Right lobe of liver (tissue), 4 donors: ENCODE measurements around a stretch of chr3.

GRCh38 chr3:186893119-186893873 lies 37.0 kb upstream of the ST6GAL1 start:
- PRO-cap, 4 experiments = no peak in any of the 4 experiments
- RAMPAGE, long total RNA, 2 experiments = no peak in any of the 2 experiments

GRCh38 chr3:186931155-186932183 lies 1.1 kb downstream of the ST6GAL1 start:
- PRO-cap, 4 experiments = peak in 4 of 4 experiments; most common plus-strand start chr3:186932040 (in 3); most common minus-strand start chr3:186931283 (in 3)
- RAMPAGE, long total RNA, 2 experiments = no peak in any of the 2 experiments

DNA sequence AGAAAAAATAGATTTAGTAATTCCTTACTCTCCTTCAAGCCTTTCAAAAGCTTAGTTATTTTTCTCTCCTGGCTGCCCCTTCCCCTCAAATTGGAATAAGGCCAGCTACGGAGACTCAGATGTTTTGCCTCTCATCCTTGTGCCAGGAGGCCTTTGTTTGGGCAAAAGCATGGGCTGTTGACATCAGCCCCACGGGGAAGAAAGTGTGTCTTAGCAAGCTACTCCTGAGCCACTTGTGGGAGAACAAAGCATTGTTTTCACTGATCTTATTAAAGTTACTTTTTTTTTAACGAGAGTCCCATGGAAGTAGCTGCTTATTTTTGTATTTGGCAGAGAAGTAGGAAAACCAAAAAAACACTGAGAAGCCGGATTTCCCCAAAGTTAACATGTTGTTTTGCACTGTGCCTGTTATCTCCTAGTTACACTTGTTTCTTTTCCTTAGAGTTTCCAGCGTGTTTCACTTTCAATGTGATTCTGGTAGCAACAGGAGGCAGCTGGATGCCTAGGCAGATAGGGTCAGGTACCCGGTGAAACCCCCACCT lies 2.2 kb downstream of the ST6GAL1 start:
- PRO-cap, 4 experiments = peak in 3 of 4 experiments; most common plus-strand start position 460 of the sequence (in 2); most common minus-strand start position 235 of the sequence (in 3)
- RAMPAGE, long total RNA, 2 experiments = no peak in any of the 2 experiments

GRCh38 chr3:187078570-187079086 lies 60.7 kb downstream of the RPL39L start:
- PRO-cap, 4 experiments = no peak in any of the 4 experiments
- RAMPAGE, long total RNA, 2 experiments = no peak in any of the 2 experiments

- PRO-cap, 4 experiments = peak in 3 of 4 experiments; most common plus-strand start chr3:187290727 (in 3); most common minus-strand start chr3:187290596 (in 1)
- RAMPAGE, long total RNA, 2 experiments = no peak in any of the 2 experiments
These were observed 1.1 kb downstream of the MASP1 start for GRCh38 chr3:187290453-187290921.

- PRO-cap, 4 experiments = peak in 3 of 4 experiments; most common minus-strand start chr3:187721294 (in 2)
- RAMPAGE, long total RNA, 2 experiments = no peak in any of the 2 experiments
These were observed 19.0 kb upstream of the RTP2 start for GRCh38 chr3:187721169-187721896.

GRCh38 chr3:187721897-187722424 lies 19.6 kb upstream of the RTP2 start:
- PRO-cap, 4 experiments = no peak in any of the 4 experiments
- RAMPAGE, long total RNA, 2 experiments = no peak in any of the 2 experiments

GRCh38 chr3:187726423-187727191 lies 18.7 kb downstream of the BCL6 start:
- PRO-cap, 4 experiments = peak in 1 of 4 experiments; most common plus-strand start chr3:187726933 (in 1); most common minus-strand start chr3:187726661 (in 1)
- RAMPAGE, long total RNA, 2 experiments = no peak in any of the 2 experiments

DNA sequence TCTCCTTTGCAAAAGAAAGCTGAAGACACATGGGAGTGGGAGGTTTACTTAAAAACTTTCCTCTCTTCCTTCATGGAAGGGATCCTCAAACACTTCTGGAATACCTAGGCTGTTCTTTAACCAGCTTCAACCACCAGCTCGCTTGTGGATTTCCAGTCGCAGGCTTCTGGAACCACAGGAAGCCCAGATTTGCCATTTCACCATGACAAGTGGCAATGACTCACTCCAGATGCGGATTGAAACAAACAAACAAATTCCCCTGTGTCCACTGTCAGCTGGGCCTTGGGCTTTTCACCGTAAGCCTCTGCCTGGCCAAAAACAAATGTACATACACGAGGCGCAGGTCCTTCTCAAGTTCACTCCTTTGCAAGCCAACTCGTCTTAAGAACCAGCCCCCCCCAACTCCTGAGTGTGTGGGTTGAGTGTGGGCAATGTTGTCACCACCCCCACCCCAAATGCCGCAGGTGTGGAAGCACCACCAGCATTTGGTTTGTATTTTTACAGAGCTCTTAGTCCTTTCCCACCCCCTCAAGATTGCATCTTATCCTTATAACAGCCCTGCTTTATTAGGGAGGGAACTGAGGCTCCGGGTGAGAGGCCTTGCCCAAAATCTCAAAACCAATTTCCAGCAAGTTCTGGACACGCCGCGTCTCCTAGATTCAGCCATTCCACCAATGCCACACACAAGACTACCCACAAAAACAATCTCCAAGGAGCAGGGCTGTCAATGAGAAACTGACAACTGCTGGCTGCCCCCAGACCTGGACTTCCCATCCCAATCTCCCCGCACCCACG lies 8.7 kb downstream of the BCL6 start:
- PRO-cap, 4 experiments = peak in 4 of 4 experiments; most common plus-strand start position 268 of the sequence (in 3); most common minus-strand start position 168 of the sequence (in 2)
- RAMPAGE, long total RNA, 2 experiments = no peak in any of the 2 experiments

DNA sequence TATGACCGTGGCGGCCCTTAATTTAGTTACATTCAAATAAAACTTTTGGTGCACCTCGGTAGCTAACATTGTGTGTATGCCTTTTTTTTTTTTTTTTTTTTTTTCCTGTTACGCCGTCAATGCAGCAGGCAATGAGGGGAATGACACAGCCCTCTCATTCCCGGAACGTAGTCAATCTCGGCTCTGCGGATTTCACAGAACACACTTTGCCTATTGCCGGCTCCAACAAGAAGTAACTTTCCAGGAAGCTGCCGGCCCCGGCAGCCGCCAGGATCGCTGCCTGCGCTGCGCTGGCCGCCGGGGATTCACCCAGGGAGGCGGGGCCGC lies 7.6 kb downstream of the BCL6 start:
- PRO-cap, 4 experiments = peak in 4 of 4 experiments; most common minus-strand start position 307 of the sequence (in 4)
- RAMPAGE, long total RNA, 2 experiments = start-site peak on the minus strand in 1 of 2 experiments, centred at position 234 of the sequence, 119 reads per replicate

- PRO-cap, 4 experiments = no peak in any of the 4 experiments
- RAMPAGE, long total RNA, 2 experiments = no peak in any of the 2 experiments
These were observed 18.9 kb upstream of the BCL6 start for GRCh38 chr3:187764229-187764547.

DNA sequence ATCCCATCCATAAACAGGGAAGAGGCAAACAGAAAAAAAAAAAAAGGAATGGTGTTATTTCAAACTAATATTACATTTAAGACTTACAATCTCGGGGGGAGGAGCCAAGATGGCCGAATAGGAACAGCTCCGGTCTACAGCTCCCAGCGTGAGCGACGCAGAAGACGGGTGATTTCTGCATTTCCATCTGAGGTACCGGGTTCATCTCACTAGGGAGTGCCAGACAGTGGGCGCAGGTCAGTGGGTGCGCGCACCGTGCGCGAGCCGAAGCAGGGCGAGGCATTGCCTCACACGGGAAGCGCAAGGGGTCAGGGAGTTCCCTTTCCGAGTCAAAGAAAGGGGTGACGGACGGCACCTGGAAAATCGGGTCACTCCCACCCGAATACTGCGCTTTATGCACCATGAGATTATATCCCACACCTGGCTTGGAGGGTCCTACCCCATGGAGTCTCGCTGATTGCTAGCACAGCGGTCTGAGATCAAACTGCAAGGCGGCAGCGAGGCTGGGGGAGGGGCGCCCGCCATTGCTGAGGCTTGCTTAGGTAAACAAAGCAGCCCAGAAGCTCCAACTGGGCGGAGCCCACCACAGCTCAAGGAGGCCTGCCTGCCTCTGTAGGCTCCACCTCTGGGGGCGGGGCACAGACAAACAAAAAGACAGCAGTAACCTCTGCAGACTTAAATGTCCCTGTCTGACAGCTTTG lies 145.0 kb upstream of the BCL6 start:
- PRO-cap, 4 experiments = no peak in any of the 4 experiments
- RAMPAGE, long total RNA, 2 experiments = no peak in any of the 2 experiments

- PRO-cap, 4 experiments = no peak in any of the 4 experiments
- RAMPAGE, long total RNA, 2 experiments = no peak in any of the 2 experiments
These were observed 115.9 kb upstream of the LPP start for GRCh38 chr3:188037929-188038632.

- PRO-cap, 4 experiments = no peak in any of the 4 experiments
- RAMPAGE, long total RNA, 2 experiments = no peak in any of the 2 experiments
These were observed 77.9 kb upstream of the LPP start for GRCh38 chr3:188075920-188076546.

DNA sequence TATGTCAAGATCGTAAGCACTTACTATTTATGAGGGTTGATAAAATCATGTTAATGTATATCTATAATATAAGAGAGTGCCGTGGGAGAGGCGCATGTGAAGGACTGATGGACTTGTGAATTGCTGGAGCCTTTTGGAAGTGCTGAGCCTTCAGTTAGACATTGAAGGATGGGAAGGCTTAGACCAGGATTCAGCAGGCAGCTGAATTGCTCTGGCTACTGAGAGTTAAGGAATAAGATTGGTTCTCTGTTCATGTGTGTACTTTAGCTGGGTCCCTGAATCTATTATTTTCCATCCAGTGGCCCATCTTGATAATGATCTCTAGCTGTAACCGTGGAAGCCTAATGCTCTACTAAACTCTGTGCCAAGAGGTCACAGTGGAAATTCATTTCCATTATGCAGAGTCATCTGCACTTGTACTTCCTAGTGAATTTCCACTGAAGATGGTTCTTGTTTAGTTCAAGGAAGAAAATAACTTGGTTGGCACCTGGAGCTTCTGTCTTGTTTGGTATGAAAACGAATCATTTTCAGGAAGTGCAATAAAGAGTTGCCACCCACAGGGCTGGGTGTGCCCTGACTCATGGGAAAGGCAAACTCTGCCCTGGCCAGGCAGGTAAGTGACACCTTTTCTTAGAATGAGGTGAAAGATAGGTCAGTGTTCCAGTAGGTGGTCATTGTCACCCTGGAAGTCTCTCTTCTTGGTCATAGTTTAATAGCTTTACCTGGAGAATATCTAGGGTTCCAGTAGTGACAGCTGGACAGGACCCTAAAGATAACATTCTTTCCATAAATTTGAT lies 10.3 kb downstream of the LPP start:
- PRO-cap, 4 experiments = peak in 1 of 4 experiments; most common minus-strand start position 503 of the sequence (in 1)
- RAMPAGE, long total RNA, 2 experiments = no peak in any of the 2 experiments

- PRO-cap, 4 experiments = no peak in any of the 4 experiments
- RAMPAGE, long total RNA, 2 experiments = no peak in any of the 2 experiments
These were observed 63.8 kb downstream of the LPP start for GRCh38 chr3:188217607-188218400.

GRCh38 chr3:188218653-188219856 lies 65.1 kb downstream of the LPP start:
- PRO-cap, 4 experiments = no peak in any of the 4 experiments
- RAMPAGE, long total RNA, 2 experiments = no peak in any of the 2 experiments

DNA sequence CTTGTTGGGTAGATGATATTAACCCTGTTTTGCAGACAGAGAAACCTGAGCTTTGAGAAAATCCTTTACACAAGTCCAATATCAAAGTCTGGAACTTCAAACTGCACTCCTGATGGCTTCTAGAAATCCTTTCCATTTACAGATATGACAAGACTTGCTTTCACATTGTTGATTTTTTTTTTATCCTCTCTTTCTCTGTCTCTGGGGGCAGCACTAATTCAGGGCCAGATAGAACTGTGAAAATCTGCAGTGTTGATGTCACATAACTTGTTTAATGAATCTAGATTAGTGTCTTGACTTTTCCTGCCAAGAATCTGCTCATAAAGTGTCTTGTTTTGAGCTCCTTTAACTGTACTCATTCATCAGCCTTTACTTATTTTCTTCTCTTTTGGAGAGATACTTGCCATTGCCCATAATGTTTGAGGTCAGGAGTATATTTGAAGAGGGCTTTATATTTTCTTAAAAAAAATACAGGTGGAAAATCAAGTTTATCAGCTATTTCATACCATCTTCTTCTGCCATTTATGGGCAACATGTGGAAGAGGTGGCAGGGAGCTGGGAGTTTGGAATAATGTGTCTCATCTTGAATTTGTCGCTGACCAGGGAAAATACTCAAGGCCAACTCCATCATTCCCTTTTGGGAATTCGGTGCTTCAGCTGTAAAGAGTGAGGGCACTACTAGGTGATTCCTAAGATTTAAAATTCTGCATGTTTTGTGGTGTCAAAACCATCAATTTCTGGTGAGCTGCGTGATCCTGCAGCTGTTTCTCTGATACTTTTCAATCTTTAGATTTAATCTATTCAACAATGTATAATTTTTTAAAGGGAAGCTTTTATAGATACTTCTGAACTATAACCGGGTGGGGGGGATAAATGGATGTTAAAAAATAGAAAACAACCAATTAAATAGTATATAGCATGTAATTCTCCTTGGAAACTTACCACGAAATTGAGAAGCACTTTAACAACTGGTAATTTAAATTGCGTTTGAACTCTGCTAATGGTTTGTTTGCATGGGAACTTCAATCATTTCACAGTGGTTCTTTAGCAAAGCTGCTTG lies 68.8 kb downstream of the LPP start:
- PRO-cap, 4 experiments = no peak in any of the 4 experiments
- RAMPAGE, long total RNA, 2 experiments = no peak in any of the 2 experiments

DNA sequence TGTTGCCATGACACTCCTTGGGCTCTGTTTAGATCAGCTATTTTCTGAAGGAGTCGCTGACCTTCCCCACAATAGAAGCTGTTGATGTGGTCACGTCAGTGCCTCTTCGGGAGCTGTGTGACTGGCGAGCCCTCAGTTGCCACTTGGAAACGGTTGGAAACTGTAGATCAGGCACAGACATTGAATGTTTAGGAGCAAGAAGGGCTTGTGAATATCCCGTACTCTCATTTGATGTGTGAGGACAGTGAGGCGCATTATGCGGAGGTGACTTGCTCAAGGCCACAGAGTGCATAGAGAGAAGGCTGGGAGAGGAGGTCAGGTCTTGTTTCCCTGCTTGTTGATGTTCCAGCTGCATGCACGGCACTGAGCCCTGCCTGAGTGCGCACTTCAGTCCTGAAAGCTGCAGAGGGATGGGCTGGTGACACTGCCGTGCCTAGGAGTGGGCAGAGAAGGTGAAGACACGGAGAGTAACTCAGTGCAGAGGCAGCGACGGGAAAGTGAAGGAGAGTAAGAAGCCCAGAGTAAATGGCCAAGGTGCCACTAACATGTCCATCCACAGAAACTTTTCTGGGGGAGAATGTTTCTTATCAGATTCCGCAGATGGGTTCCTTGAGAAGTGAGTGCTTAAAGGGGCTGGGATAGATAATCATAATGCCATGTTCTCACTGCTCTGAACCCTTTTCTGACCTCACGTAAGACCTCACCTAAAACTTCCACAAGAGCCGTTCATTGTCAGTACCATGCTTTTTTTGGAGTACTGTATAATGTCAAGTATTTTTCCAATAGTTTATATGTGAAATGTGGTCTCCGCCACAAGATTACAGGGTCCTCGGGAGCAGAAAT lies 198.6 kb downstream of the LPP start:
- PRO-cap, 4 experiments = no peak in any of the 4 experiments
- RAMPAGE, long total RNA, 2 experiments = no peak in any of the 2 experiments

DNA sequence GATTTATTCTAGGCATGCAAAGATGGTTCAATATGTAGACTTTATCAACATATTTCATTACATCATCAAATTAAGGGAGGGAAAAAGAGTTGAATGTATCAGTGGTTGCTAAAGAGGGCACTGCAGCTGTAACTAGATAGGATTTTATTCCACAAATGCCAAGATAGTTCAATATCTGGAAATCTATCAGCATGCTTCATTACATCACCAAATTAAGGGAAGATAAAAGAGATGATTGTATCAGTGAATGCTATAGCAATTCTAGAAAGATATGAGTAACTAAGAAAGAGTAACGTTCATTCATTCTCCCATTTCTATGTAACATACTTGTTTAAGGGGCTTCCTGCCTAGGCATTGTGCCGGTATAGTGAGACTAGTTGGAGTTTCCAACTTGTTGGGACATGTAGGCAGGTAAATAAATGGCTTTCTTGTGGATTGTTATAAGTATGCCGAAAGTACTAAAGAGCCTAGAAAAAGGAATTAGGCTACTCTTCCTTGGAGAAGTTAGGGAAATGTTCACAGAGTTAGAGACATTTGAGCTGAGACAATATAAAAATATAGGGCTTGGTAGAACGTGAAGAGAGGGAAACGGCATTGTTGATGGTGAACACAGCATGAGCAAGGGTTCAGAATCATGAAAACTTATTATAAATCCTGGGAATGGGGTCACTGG lies 248.5 kb downstream of the LPP start:
- PRO-cap, 4 experiments = no peak in any of the 4 experiments
- RAMPAGE, long total RNA, 2 experiments = no peak in any of the 2 experiments